Tibial artery (tissue), 1 donor: ENCODE measurements around the genes LIPT2 and NEU3.

DNA sequence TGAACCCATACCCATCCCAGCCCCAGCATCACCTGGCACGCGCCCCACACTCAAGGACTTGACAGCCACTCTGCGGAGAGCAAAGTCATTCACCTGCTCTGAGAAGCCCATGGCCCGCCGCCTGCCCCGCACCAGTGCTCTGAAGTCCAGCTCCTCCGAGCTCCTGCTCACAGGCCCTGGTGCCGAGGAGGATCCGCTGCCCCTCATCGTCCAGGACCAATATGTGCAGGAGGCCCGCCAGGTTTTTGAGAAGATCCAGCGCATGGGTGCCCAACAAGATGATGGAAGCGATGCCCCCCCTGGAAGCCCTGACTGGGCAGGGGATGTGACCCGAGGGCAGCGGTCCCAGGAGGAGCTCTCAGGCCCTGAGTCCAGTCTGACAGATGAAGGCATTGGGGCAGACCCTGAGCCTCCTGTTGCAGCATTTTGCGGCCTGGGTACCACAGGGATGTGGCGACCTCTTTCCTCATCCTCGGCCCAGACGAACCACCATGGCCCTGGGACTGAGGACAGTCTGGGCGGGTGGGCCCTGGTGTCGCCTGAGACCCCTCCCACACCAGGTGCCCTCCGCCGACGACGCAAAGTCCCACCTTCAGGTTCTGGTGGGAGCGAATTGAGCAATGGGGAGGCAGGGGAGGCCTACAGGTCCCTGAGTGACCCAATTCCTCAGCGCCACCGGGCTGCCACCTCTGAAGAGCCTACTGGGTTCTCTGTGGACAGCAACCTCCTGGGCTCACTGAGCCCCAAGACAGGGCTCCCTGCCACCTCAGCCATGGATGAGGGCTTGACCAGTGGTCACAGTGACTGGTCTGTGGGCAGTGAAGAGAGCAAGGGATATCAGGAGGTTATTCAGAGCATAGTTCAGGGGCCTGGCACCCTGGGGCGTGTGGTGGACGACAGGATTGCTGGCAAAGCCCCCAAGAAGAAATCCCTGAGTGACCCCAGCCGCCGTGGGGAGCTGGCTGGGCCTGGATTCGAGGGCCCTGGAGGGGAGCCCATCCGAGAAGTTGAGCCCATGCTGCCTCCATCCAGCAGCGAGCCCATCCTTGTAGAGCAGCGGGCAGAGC, 2.4 kb downstream of the ARHGEF17 start:
- PRO-cap = no peak

DNA sequence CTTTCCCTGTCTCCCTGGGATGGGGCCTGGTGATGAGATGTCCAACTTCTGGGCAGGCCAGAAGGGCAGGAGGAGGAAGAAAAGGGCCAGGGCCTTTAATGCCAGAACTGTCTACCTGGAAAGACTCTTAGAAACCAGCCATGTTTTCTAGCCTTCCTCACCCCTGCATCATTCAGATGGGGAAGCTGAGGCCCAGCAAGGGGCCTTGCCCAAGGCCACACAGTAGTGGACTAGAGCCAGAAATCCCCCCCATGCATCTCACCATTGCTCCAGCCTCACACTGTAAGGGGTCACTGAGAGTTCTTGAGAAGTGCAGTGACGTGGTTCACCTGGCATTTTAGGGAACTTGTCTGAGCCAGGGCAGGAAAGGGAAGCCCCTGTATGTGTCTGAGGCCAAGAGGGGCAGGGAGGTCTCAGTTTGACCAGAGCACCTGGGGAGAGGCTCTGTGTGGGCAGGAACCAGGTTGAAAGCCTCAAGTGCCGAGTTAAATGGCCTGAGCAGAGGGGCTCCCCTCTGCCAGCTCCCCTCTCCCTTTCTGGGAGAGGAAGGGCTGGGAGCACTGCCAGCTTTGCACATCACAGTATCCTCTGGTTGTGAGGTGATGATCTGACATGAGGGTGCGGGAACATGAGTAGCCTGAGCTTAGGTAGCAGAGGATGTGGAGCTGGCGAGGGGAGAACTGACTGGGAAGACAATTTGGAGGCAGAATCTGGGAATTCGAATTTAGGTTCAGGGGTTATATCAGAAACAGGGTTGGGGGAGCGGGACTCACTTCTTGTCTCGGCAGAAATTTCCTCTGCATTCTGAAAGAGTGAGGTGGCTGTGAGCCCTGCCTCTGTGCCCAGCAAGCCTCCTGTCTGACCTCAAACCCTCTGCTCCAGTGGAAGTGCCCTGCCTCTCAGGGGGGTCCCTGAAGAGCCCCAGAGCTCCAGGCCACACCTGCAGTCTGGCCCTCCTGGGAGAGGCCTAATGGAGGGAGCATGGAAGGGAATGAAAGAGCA, 14.5 kb downstream of the ARHGEF17 start:
- PRO-cap = no peak

DNA sequence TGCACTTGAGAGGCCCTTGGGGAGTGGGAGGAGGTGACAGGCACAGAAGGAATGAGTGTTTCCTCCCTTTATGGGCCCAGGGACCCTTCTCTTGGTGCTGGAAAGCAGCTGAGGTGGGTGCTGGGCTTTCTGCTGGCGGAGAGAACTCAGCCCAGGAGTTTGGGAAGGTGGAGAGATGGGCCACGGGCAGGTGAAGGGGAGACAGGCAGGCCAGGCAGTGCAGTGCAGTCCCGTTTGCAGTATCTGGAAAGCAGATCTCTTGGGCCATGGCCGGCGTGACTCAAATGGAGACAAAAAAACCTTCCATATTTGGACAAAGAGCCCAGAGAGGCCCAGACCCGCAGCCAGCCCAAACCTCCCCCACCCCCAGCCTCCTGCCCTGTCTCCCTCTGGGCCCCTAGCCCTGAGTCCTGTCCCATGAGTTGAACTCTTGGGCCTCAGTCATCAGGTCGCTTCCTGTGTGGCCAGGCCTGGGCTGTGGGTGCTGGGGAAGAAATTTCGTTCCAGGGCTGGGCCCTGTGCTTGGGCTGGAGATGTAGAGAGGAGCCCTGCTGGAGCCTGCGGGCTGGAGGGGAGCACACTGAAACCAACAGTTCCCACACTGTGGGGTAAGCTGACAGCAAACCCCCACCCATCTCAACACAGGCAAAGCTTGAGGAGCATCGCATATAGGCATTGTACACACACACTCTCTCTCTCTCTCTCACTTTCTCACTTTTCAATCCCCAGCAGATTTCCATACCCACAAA, 17.0 kb downstream of the ARHGEF17 start:
- PRO-cap = bidirectional peak, plus-strand start at position 440 of the sequence, minus-strand start at position 245 of the sequence

GRCh38 chr11:73367983-73368716, 8.0 kb upstream of the RELT start:
- PRO-cap = no peak

DNA sequence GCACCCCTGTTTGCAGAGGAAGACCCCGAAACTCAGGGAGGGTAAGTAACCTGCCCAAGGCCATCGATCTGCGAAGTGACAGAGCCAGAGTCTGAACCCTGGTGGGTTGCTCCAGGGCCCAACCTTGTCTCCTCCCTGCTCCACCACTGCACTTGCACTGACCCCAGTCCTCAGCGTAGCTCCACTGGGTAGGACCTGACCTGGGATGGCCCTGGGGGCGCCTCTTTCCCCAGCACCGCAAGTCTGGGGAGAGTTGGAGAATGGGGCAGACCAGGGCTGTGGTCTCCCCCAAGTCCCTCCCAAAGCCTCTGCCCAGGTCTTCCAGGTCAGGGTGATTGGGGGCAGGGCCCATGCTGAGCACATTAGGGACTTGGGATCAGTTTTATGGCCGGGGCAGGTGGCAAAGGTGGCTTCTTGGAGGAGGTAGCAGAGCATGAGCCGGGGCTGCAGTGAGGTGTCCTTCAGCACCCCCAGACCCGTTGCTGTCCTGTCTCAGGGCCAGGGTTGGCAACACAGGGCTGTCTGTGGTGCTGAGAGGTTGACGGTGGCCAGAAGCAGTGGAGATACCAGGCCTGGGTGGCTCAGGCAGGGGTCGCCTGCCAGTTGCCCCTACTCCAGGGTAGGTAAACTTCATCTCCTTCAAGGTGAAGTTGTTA, 5.9 kb downstream of the RELT start:
- PRO-cap = no peak

DNA sequence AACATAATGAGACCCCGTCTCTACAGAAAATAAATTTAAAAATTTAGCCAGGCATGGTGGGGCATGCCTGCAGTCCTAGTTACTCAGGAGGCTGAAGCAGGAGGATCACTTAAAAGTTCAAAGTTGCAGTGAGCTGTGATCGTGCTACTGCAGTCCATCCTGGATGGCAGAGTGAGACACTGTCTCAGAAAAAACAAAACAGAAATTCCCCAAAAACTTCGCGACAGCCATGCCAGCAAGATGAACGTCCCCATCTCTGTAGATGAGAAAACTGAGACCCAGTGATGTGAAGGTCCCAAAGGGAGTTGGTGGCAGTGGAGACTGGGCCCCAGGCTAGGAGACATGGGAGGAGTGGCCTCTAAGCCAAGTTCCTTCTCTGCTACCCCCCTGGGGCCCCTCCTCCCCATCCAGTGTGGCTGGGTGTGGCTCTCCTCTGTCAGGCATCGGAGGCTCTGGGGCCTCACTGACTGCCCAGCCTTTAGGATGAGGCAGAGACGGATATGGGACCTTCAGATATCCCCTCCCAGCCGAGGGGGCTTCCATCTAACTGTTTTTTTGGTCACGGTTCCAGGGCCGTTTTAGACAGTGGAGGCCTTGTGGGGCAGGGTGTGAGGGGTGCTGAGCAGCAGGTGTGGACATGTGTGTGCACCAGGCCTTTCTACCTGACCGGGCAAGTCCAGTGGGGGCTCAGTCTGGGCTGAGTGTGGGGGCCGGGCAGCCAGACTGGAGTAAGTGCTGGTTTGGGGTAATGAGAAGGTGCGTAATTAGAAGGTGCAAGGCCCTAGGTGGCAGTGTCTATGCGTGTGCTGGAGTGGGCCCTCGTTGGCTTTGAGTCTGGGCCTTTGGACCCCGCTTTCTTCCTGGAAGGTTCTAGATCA, 9.9 kb downstream of the RELT start:
- PRO-cap = no peak

DNA sequence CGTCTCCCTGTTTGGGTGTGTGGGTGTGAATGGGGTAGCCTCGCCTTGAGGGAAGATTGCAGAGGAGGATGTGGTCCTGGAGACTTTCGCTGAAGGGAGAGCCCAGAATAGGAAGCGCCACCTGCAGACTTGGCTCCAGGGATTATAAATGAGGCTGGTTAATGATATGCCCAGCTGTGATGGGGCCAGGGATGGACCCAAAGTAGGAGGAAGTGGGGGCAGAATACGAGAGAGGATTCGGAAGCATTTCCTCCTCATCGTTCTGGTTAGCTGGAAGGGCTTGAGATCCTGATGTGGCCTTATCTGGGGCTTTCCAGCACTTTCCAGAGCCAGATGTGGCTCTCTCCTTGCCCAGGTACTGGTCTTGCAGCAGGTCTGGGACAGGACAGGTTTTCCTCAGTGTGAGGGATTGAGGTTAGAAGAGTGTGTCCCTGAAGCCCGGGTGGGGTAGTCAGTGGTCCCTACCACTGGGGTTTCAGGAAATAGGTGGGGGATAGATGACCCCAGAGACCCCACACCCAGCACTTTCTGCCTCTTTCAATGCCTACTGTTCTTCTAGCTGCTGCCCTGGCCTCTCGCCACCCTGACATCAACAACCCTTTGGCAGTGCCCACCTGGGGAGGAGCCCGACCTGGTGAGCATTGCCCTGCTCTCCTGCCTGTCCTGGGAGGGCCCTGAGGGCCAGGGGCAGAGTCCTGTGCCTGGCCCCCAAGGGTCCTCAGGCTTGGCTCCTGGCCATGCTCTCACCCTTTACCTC, 14.0 kb downstream of the RELT start:
- PRO-cap = no peak

- PRO-cap = no peak
These were observed 42.2 kb downstream of the RAB6A start for GRCh38 chr11:73718625-73719182.

GRCh38 chr11:73875511-73876239, 971 bp downstream of the COA4 start:
- PRO-cap = no peak

DNA sequence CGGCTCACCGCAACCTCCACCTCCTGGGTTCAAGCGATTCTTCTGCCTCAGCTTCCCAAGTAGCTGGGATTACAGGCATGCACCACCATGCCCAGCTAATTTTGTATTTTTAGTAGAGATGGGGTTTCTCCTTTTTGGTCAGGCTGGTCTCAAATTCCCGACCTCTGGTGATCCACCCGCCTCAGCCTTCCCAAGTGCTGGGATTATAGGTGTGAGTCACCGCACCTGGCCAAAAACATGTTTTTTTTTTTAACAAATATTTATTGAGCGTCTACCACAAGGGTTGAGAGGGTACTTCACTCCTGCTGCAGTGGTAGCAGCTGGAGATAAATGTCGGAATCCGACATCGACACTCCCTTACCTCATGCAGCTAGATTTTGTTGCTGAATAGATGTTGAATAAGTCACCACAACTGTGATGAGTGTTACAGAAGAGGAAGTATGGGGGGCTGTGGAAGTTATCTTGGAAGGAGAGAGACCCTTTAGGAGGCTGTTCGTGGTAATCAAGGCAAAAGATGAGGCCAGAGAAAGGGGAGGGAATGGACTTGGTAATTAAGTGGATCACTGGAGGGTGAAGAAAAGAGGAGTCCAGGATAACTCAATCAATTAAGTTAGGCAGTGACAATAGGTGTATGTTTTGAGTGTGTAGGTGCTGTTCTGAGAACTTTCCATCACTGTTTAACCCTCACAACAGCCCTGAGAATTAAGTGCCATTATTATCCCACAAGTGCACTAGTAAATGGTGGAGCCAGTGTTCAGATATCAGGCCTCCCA, 1.1 kb downstream of the DNAJB13 start:
- PRO-cap = no peak

GRCh38 chr11:73974744-73975304, 7.8 kb downstream of the UCP2 start:
- PRO-cap = no peak

DNA sequence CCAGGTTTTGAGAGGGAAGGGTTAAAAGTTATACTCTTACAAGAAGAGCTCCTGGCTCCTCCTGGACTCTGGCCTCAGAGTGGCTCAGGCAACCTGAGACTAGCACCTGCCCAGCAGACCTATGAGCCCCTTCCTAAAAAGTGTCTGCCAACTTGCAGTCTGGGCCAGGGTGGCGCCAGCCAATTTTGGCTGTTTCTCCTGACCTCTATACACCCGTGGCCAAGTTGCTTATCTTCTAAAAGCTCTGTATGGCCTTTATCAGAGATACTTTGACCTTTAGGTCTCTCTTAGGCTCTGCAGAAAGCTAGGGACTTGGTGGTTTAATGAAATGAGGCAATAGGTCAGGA, 10.2 kb upstream of the UCP3 start:
- PRO-cap = no peak

GRCh38 chr11:74333646-74334425, 22.4 kb upstream of the P4HA3 start:
- PRO-cap = no peak

- PRO-cap = no peak
These were observed 918 bp downstream of the PGM2L1 start for GRCh38 chr11:74397336-74397694.

- PRO-cap = unidirectional peak, plus-strand start at chr11:74493275; unidirectional peak, plus-strand start at chr11:74493380; unidirectional peak, plus-strand start at chr11:74493494; unidirectional peak, minus-strand start at chr11:74493681; unidirectional peak, minus-strand start at chr11:74493741
These were observed at the start of gene LIPT2 for GRCh38 chr11:74492911-74494088. TSS of gene LIPT2 (minus strand) at chr11:74493724.

DNA sequence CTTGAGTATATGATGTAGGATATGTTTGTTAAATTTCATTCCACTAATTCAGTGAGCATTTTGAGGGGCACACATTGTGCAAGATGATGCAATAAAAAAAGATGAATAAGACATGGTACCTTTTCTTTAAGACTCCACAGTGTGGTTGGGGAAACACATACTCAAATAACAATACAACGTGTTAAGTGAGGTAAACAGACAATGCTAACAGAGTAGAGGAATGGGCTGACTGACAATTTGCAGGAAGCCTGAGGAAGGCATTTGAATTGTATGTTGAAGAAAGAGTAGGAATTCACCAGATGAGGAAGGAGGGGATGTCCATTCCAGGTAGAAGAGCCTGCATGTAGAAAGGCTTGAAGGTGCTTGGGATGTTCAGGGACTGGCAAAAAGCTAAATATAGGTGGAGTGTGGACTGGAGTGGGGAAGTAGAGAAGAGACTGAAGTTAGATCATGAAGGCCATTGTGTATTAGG, 6.8 kb downstream of the RNF169 start:
- PRO-cap = no peak

- PRO-cap = no peak
These were observed 40.8 kb downstream of the RNF169 start for GRCh38 chr11:74789468-74789902.

DNA sequence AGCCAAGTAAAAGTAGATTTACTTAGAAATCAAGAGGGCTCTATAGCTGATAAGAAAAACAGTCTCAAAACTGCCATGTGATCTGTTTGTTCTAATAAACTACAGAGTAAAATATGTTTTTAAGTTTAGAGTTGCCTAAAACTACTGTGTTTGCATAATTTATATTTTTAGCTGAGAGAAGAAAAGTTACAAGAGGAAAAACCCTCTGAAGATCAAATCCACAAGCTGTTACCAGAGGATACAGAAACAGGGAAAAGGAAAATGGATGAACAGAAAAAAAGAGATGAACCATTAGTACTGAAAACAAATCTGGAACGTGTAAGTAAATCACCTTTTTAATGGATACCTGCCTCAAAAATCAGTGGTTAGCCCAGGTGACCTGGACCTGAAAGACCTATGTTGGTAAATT, 61.4 kb downstream of the RNF169 start:
- PRO-cap = no peak

DNA sequence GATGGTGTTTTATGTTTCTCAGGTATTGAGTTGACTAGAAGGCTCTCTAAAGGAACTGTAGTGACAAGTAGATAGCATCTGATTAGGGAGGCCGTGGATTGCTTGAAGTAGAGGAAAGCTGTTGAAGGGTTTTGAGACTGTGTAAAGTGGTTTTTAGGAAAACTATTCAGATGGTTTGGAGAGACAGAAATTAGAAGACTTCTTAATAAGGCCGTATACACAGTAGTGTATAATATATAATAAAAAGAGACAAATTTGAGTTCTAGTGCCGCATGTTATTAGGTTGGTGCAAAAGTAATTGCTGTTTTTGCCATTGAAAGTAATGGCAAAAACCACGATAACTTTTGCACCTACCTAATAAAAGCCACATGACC, 2.9 kb downstream of the SPCS2 start:
- PRO-cap = no peak

GRCh38 chr11:74988386-74989462, at the start of gene NEU3:
TSS of gene NEU3 (plus strand) at chr11:74988933.
- PRO-cap = unidirectional peak, plus-strand start at chr11:74988698; bidirectional peak, plus-strand start at chr11:74988933, minus-strand start at chr11:74988799